Skeletal muscle cell (primary cell): ENCODE measurements around the genes TRO, PAGE2 and FAAH2.

DNA sequence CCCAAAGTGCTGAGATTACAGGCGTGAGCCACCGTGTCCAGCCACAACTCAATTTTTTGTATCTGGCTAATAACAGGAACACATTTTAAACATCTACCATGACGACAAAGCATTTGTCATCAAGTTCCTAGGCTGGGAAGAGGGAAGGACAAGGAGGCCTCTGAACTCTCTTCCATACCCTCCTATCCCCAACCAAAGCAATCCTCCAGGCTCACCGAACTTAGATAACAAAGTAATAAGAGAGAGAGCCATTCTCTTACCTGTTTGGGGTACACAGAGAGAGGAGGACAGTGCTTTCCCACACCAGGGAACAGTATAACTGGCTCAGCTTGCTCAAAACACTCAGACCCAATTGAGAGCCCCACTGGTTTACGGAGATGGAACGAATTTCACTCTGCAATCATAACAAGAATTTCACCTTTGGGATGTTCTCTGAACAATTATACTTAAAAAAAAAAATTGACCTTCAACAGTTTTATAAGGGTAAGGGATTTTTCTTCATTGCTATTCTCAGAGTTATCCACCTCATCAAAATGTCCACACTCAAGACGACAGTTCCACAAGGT lies 83.3 kb downstream of the HUWE1 start:
- RRBS = no CpG with 5 or more reads among the region's 7 CpGs

GRCh38 chrX:53713798-53714409 lies 27.4 kb upstream of the HUWE1 start:
- RRBS = no CpG with 5 or more reads among the region's 5 CpGs

DNA sequence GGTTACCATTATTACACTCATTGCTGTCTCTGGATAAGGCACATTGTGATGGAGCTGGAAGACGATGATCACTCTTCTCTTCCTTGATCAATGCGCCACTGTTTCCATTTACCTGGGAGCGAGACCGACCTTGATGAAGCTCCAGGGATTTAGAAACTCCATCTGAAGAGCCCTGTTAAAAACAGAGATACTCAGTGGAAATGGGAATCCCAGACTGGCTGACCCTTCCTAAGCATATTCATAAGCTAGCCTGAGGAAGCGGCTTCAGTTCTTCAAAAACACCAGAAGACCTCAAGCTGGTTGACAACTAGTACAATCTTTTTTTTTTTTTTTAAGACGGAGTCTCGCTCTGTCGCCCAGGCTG lies 28.8 kb upstream of the PHF8 start:
- RRBS = no CpG with 5 or more reads among the region's 8 CpGs

GRCh38 chrX:54721379-54721909 lies 76.6 kb downstream of the ITIH6 start:
- RRBS = no CpG with 5 or more reads among the region's 5 CpGs

GRCh38 chrX:54815148-54815496 lies 7.6 kb downstream of the MAGED2 start:
- RRBS = 94% methylated on average over 4 of the region's 12 CpGs

GRCh38 chrX:54920455-54920990 lies at the start of gene TRO:
Gene TRO, plus strand, starts transcription at chrX:54920824.
- RRBS = no CpG with 5 or more reads among the region's 10 CpGs

DNA sequence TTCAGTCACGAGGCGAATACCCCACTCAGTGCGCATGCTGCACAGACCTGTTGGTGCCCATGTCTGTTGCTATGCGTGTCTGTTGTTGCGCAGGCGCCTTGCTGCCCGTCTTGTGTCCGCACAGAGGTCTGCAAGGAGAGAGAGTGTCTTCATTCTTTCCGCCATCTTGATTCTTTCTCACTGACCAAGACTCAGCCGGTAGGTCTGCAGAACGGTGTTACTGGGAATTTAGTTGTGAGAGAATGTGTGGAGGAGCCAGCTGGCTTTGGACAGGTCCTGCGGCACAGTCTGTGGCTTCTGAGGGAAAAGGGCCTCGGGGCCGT lies at the start of gene PAGE2:
Gene PAGE2 (plus strand): TSS at position 113 of the 323 bp plus-strand sequence.
- RRBS = no CpG with 5 or more reads among the region's 14 CpGs

DNA sequence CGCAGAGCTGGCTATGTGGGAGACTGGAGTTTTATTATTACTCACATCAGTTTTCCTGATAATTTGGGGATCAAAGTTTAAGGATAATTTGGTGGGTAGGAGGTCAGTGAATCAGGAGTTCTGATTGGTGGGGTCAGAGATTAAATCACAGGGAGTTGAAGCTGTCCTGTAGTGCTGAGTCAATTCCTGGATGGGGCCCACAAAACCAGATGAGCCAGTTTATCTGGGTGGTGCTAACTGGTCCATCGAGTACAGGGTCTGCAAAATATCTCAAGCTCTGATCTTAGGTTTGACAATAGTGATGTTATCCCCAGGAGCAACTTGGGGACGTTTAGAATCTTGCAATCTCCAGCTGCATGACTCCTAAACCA lies 18.0 kb upstream of the PAGE5 start:
- RRBS = no CpG with 5 or more reads among the region's 3 CpGs

DNA sequence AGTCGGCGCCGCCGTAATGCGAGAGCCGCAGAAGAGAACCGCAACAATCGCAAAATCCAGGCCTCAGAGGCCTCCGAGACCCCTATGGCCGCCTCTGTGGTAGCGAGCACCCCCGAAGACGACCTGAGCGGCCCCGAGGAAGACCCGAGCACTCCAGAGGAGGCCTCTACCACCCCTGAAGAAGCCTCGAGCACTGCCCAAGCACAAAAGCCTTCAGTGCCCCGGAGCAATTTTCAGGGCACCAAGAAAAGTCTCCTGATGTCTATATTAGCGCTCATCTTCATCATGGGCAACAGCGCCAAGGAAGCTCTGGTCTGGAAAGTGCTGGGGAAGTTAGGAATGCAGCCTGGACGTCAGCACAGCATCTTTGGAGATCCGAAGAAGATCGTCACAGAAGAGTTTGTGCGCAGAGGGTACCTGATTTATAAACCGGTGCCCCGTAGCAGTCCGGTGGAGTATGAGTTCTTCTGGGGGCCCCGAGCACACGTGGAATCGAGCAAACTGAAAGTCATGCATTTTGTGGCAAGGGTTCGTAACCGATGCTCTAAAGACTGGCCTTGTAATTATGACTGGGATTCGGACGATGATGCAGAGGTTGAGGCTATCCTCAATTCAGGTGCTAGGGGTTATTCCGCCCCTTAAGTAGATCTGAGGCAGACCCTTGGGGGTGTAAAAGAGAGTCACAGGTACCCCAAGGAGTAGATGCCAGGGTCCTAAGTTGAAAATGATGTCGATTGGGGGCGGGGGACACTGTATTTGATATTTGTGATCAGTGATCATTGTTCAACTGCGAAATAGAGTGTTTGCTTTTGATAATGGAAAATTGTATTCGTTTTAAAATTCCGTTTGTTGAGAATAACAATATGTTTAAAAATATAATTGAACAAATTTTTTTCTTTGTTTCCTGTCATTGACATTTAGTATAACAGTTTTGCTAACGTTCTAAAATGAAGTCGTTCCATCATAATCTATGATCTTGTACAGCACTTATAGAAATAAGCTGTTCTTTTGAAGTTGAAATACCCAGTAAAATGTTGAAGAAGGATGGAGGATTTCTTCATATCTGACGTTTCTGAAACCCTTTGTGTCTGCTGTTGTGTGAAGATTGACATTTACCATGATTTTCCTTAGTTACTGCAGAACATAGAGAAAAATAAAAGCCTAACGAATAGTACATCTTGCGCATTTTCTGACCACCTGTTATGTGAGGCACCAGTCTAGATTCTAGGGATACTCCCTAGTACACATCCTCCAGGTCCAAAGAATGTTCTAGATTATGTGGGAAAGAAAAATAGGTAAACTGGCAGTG lies 920 bp downstream of the MAGEH1 start:
- RRBS = no CpG with 5 or more reads among the region's 45 CpGs

GRCh38 chrX:55488332-55488981 lies 1.2 kb downstream of the USP51 start:
- RRBS = 1% methylated on average over 10 of the region's 55 CpGs

GRCh38 chrX:55668299-55668587 lies 45.0 kb downstream of the FOXR2 start:
- RRBS = no CpG with 5 or more reads among the region's 1 CpG

GRCh38 chrX:57286331-57287551 lies at the start of gene FAAH2:
Gene FAAH2, plus strand, starts transcription at chrX:57286706.
- RRBS = no CpG with 5 or more reads among the region's 24 CpGs

GRCh38 chrX:57593677-57594573 lies 2.1 kb downstream of the ZXDB start:
- RRBS = no CpG with 5 or more reads among the region's 12 CpGs

- RRBS = no CpG with 5 or more reads among the region's 6 CpGs
These were observed 39.2 kb downstream of the SPIN4 start for GRCh38 chrX:63311914-63312362.

GRCh38 chrX:63560477-63561433 lies 209.6 kb upstream of the SPIN4 start:
- RRBS = 3% methylated on average over 5 of the region's 25 CpGs

- RRBS = no CpG with 5 or more reads among the region's 3 CpGs
These were observed 126.1 kb downstream of the ARHGEF9 start for GRCh38 chrX:63658742-63659581.

- RRBS = no CpG with 5 or more reads among the region's 7 CpGs
These were observed 52.3 kb downstream of the ARHGEF9 start for GRCh38 chrX:63732410-63733335.

DNA sequence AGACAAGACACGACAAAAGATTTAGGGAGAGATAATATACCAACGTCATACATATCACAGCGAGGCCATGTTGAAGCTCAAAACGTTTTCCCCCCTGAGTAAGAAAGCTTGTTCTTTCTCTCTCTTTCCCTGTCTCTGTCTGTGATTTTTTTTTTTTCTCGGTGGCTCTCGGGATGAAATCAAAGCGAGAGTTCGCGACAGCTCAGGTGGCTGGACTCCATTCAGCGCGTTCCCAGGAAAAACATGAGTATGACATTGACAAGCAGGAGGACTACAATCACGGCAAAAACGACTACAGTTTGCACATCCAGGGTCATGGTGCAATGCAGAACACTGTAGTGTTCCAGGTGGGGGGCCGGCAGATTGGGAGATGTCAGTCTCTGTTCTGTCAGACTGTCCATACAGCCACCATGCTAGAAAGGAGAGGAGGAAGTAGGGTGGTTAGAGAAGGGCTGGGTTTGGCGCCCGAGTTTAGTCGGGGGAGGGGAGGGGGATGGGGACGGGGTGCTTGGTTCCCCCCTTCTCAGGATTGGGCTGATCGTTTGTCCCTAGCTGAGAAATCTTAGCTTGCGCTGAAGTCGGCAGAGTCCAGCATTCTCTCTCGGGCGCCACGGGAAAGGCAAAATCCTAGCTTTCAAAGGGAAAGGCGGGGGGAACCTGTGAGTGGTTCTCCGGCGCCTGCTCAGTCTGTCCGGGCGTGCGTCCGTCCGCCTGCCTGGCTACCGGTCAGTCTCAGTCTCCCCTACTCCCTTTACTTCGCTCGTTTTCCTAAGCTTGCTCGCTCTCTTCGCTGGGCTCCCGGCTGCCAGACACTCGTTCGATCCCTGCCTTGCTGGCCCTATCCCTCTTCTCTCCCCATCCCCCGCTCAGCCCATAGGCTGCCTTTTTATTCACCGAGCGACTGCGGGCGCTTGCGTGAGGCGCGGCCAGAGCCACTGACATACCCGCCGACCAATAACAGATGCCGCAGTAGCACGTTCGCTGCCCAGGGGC lies 30.5 kb downstream of the ARHGEF9 start:
- RRBS = under 1% methylated on average over 5 of the region's 53 CpGs

- RRBS = no CpG with 5 or more reads among the region's 6 CpGs
These were observed 46.9 kb upstream of the MSN start for GRCh38 chrX:65620613-65620935.

- RRBS = no CpG with 5 or more reads among the region's 5 CpGs
These were observed 24.2 kb upstream of the MSN start for GRCh38 chrX:65643016-65643959.